Measurements from ENCODE around the gene COX8C.

DNA sequence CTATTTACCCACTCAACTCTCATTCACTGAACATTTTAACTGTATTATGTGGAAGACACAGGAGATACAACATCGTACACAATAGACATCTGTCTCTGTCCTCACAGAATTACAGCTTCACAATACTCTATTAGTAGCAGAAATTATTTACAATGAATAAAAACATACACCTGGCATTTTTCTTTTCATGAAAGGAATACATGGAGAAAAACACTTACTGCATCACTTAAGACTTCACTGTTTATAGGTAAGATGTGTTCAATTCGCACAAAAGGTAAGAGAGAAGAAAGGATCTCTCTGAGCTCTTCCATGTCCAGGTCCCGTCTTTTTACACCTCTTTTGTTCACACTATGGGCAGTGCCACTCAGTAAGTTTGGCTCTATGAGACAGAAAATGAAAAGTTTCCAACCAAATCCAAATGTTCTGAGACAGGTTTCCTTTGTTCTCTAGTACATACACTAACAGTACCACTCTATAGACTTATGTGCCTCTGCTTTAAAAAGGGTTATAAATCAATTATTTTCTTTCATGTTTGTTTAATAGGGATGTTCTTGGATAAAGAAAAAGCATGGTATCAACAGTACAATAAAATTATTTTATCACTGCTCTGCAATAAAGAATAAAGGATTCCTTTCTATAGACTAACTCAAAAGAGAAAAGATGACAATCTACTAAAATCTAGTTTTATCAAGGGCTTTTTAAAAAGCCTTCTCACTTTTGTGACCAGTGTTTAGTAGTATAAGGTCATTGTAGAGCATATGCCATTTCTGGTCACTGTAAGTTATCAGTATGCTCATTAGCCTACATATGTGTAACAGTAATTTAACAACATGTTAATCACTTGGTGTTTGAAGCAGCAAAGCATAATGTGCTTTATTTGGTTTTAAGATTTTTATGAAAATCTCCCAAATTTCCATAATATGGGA lies 50.2 kb downstream of the UBR7 start:
- PRO-cap, 3 experiments, result no peak in any of the 3 experiments
- RRBS, result no CpG with 5 or more reads among the region's 3 CpGs

DNA sequence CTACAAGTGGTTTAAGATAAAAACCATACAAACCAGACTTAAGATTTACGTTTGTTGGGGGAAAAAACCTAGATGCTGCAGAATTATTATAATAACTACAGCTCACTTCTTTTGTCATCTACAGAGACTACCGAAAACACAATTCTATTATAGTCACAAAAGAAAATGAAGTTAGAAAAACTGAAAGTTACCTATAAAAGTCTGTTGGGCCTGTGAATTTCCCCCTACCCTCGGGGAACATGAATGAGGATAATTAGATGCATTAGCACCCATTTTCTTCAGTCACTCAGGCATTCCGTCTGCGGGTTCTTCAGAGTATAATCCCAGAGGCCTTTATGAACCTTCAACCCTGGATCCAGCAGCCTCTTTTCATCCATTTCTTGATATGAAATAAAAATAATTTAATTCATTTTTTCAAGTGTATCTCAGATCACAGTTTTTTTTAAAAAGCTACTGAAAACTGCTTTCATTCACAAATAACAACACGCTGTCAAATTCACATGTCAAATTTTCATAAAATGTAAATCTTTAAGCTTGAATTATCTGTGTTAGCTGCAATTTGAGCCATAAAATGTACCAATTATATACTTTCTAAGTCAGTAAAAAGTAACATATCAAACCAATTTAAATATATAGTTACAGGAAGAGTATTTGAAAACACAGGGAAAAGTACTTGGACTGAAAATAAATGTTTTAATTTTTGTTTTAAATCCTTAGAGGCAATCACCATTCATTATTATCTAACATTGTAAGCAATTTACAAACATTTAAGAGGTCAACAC lies 36.9 kb downstream of the BTBD7 start:
- PRO-cap, 3 experiments, result no peak in any of the 3 experiments
- RRBS, result no CpG with 5 or more reads among the region's 6 CpGs

DNA sequence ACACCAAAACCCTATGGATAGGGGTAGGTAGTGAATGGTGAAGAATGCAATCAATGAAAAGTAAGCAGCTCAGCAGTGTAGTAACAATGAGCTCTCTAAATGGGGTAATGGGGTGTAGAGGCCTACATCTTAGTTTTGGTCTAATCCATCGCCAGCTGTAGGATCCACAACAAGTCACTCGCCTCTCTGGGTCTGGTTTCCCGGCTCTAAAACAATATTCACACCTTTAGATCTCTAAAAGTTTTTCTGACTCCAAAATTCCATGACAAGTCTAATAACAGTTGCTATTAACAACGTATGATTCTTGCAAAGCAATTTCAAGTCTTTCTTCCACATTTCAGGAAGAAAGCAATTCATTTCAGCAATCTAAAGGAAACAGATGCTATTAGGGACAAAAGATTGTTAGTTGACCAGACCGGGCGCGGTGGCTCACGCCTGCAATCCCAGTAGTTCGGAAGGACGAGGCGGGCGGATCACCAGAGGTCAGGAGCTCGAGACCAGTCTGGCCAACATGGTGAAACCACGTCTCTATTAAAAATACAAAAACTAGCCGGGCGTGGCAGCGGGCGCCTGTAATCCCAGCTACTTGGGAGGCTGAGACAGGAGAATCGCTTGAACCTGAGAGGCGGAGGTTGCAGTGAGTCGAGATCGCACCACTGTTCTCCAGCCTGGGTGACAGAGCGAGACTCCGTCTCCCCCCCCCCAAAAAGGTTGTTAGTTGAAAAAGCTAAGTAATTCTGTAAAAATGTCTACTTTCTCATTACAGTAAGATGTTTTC lies 1.5 kb downstream of the BTBD7 start:
- PRO-cap, 3 experiments, result peak in 1 of 3 experiments; most common plus-strand start position 451 of the sequence (in 1); most common minus-strand start position 188 of the sequence (in 1)
- RRBS, result no CpG with 5 or more reads among the region's 24 CpGs

DNA sequence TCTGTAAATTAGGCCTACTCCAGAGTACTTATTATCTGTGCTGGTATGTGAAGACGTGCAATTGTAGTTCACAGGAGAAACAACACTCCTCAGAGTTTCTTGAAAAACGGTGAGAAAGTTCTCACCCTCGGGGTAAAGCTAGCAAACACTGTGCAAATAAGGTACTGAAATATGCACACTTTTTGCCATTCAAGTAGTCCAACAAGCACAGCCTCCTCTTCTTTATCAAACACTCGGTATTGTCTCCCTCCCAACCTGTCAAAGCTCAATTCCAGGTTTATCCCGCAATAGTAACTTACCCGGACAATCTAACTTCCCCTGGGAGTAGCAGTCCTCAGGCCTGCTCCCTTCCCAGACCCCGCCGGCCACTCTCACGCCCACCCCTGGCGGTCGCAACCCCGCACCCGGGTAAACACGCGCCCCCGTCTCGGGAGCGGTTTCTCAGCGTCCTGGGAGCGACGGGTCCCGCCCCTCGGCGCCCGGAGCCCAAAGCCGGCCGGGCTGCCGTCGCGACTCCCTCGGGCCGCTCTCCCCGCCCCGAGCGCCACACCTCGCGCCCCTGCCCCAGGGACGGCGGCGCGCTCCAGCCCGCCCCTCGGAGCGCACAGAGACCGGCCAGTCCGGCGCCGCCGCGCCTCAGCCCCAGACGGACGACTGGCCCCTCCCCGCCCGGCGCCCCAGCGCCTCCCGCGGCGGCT lies 682 bp downstream of the BTBD7 start:
- PRO-cap, 3 experiments, result peak in 2 of 3 experiments; most common plus-strand start position 489 of the sequence (in 2); most common minus-strand start position 545 of the sequence (in 2)
- RRBS, result 2% methylated on average over 39 of the region's 59 CpGs

DNA sequence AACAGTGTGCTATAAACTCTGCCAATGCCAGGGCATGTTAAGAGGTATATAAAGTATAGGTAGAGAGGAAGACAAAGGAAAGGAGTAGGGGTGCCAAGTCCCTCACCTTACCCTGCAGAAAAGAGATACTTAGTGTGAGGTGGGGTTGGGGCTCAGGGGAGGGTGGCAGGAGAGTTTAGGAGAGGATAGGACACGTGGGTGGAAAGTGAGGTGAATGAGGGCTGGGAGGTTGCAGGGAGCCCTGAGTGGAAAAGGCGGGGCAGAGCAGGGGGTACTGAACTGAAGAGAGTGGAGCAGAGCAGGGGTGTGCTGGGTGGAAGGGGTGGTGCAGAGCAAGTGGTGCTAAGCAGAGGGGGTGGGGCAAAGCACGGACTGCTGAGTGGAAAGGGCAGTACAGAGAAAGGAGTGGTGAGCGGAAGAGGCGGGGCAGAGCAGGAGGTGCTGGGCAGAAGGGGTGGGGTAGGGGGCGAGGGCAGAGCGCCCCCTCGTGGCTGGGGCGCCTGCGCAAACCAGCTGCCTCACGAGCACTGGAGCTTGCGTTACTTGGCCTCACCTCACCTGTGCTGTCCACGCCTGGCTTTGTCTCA lies at the start of gene COX8C:
COX8C (plus strand) TSS at position 512 of the 587 bp plus-strand sequence.
- PRO-cap, 3 experiments, result no peak in any of the 3 experiments
- RRBS, result no CpG with 5 or more reads among the region's 13 CpGs

DNA sequence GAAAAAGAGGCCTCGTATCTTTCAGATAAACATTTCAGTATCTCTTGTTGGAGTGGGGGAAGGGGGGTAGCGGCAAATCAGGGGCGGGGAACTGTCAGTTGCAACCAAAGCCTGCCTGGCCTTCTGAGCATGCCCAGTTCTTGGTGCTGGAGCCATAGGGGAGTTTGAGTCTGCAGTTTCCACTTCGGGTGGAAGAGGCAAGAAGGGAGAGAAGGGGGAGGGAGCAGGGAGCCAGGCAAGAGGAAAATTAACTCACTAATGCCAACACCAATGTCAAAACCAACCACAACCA lies 548 bp downstream of the UNC79 start:
- PRO-cap, 3 experiments, result no peak in any of the 3 experiments
- RRBS, result no CpG with 5 or more reads among the region's 4 CpGs

GRCh38 chr14:93549595-93550021 lies 118.9 kb downstream of the UNC79 start:
- PRO-cap, 3 experiments, result no peak in any of the 3 experiments

DNA sequence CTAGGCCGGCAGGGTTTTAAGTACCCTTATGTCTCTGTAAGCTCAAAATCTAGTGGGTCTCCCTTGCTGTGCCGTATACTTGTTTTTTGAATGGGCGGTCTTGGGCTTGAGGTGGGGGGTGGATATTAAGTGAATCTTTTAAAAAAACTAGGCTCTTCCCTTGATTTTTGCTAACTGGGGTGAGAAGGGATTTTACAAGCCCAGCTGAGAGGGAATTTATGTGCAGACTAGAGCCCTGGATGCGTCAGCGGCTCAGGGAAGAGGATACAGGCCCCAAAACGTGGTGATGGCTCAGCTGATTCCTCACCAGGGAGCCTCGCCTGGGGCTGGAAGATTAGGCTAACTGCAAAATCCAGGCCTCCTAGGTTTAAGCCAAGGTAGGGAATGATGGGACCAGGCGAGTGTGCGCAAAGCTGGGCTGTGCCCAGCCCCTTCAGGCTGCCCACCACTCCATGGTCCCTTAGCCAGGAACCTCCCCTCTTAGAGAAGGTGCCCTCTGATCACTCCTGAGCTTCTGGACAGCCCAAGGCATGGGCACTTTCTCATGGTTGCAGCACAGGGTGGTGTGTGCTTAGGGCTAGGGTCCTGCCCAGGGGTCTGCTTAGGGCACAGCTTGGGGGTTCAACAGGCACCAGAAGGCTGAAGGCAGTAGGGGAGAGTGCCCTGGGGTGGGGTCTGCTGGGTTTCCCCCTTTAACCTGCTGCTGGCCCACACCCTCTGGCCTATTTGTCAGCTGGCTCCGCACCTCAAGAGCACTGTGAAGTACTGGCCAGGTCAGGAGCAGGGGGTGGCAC lies 69.1 kb downstream of the PRIMA1 start:
- PRO-cap, 3 experiments, result no peak in any of the 3 experiments
- RRBS, result no CpG with 5 or more reads among the region's 10 CpGs

GRCh38 chr14:93968956-93969489 lies 7.3 kb downstream of the ASB2 start:
- PRO-cap, 3 experiments, result no peak in any of the 3 experiments
- RRBS, result no CpG with 5 or more reads among the region's 10 CpGs

- PRO-cap, 3 experiments, result no peak in any of the 3 experiments
- RRBS, result no CpG with 5 or more reads among the region's 9 CpGs
Observed at GRCh38 chr14:93982366-93982954, 6.1 kb upstream of the ASB2 start.

GRCh38 chr14:94001064-94001470 lies 4.0 kb downstream of the CCDC197 start:
- PRO-cap, 3 experiments, result no peak in any of the 3 experiments
- RRBS, result 20% methylated on average over 4 of the region's 17 CpGs

GRCh38 chr14:94054308-94054591 lies 26.8 kb downstream of the DDX24 start:
- PRO-cap, 3 experiments, result no peak in any of the 3 experiments
- RRBS, result no CpG with 5 or more reads among the region's 1 CpG

- PRO-cap, 3 experiments, result peak in 3 of 3 experiments; most common plus-strand start chr14:94080634 (in 3); most common minus-strand start chr14:94080504 (in 1)
- RRBS, result 2% methylated on average over 28 of the region's 63 CpGs
Observed at GRCh38 chr14:94080077-94081031, 648 bp downstream of the DDX24 start.

GRCh38 chr14:94109185-94109784 lies 20.1 kb downstream of the IFI27L2 start:
- PRO-cap, 3 experiments, result no peak in any of the 3 experiments
- RRBS, result 66% methylated on average over 1 of the region's 8 CpGs

GRCh38 chr14:94113428-94113782 lies 16.0 kb downstream of the IFI27L2 start:
- PRO-cap, 3 experiments, result no peak in any of the 3 experiments
- RRBS, result no CpG with 5 or more reads among the region's 6 CpGs

DNA sequence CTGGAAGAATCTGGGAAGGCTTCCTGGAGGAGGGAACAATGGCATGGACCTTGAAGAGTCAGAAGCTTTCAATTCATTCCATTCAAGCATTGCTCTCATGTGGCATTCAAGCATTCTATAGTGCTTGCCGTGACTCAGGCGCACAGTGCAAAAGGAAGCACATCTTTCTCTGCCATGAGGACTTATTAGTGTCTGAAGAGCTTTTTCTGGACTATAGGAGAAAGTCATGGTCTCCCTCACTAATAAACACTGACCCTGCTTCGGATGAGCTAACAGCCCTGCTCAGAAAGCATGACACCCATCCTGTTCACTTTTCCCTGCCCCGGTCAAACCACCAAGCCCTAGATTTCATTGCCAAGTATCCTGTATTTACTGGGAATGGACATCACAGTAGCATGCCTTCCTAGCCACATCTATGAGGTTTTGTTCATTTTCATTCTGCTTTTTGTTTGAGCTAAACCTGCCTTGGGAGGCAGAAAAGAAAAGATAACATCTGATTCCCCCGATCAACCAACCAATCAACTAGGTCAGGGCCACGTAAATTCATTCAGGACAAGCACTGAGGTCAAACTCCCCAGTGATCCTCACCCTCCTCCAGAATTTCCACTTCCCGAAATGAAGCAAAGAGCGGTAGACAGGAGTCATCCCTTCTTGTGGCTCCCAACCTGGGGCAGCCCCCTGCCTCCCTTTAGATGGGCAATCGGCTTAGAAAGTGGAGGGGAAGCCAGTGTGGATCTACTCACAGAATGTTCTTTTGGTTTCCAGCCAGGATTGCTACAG lies 15.1 kb downstream of the IFI27L2 start:
- PRO-cap, 3 experiments, result no peak in any of the 3 experiments
- RRBS, result no CpG with 5 or more reads among the region's 9 CpGs

- PRO-cap, 3 experiments, result no peak in any of the 3 experiments
- RRBS, result no CpG with 5 or more reads among the region's 7 CpGs
Observed at GRCh38 chr14:94114964-94115715, 14.3 kb downstream of the IFI27L2 start.

DNA sequence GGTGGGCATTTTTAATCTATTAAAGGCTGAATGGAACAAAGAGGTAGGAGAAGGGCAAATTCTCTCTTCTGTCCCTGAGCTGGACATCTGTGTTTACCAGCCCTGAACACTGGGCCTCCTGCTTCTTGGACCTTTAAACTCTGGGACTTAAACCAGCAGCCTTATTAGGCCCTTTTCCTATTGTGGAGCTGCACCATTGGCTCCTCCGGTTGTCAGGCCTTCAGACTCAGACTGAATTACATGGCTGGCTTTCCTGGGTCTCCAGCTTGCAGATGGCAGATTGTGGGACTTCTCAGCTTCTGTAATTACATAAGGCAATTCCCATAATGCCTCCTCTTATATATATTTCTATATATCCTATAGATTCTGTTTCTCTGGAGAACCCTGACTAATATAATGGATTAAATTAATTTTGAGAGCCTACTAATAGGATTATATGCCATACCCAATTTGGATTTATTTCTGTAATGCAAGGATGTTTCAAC lies 6.4 kb downstream of the SERPINA6 start:
- PRO-cap, 3 experiments, result no peak in any of the 3 experiments
- RRBS, result no CpG with 5 or more reads among the region's 1 CpG

- PRO-cap, 3 experiments, result no peak in any of the 3 experiments
- RRBS, result no CpG with 5 or more reads among the region's 11 CpGs
Observed at GRCh38 chr14:94379088-94379806, 9.2 kb downstream of the SERPINA1 start.

DNA sequence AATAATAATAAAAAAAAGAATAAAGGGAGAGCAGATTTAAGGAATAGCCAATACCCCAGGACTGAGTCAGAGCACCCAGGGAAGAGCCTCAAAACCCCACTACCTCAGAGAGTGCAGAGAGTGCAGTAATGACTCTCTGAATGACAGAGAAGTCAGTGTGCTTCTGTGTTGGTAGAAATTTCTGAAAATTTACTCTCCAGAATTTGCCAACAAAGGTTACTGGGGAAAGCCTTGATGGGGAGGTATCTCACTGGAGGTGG lies 23.0 kb upstream of the SERPINA1 start:
- PRO-cap, 3 experiments, result no peak in any of the 3 experiments